Gastrocnemius medialis (tissue), 3 donors: ENCODE data around the genes TMEM33, CNGA1 and LRRC66.

GRCh38 chr4:41934848-41935703 lies at the start of gene TMEM33:
TMEM33 (plus strand) TSS chr4:41935429.
- PRO-cap: unidirectional peak, plus-strand start at chr4:41935152; unidirectional peak, plus-strand start at chr4:41935230
- RAMPAGE, long total RNA, 3 experiments: start-site peak on the plus strand in 3 of 3 experiments, at chr4:41935131-41935188 at its widest, 46 to 72 reads per replicate

DNA sequence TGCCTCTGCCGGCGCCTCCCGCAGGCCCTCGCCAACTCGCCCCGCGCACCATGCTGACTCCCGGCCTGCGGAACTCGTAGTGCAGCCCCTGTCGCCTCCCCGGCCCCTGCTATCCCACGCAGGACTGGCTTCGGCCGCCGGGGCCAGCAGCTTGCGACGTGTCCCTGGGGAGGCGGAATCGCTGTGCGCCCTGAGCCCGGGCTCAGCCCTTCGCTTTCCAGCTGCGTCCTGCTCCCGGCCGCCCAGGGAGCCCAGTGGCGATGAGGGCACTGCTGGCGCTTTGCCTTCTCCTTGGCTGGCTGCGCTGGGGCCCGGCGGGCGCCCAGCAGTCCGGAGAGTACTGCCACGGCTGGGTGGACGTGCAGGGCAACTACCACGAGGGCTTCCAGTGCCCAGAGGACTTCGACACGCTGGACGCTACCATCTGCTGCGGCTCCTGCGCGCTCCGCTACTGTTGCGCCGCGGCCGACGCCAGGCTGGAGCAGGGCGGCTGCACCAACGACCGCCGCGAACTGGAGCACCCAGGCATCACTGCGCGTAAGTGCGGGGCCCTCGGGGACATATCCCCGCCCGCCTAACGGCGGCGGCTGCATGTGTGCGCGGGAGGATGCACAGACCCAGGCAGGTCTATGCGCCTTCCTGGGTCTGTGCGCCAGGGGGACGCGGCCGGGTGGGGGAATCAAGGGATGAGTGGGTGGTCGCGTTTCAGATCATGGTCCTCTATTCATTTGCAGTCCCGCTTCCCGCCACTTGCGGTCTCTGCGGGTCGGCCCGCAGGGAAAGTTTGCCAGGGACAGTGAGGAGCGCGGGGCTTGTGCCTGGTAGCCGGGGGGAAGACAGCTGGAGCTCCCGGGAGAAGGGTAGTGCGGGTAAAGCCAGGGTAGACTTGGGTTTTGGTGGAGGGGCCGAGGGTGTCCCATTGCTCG lies 772 bp downstream of the SHISA3 start:
- PRO-cap: no peak
- RAMPAGE, long total RNA, 3 experiments: no peak in any of the 3 experiments

GRCh38 chr4:42627769-42628741 lies 28.9 kb downstream of the ATP8A1 start:
- PRO-cap: bidirectional peak, plus-strand start at chr4:42628413, minus-strand start at chr4:42628423
- RAMPAGE, long total RNA, 3 experiments: no peak in any of the 3 experiments

- PRO-cap: no peak
- RAMPAGE, long total RNA, 3 experiments: no peak in any of the 3 experiments
These were observed 24.3 kb downstream of the ATP8A1 start for GRCh38 chr4:42632687-42632990.

DNA sequence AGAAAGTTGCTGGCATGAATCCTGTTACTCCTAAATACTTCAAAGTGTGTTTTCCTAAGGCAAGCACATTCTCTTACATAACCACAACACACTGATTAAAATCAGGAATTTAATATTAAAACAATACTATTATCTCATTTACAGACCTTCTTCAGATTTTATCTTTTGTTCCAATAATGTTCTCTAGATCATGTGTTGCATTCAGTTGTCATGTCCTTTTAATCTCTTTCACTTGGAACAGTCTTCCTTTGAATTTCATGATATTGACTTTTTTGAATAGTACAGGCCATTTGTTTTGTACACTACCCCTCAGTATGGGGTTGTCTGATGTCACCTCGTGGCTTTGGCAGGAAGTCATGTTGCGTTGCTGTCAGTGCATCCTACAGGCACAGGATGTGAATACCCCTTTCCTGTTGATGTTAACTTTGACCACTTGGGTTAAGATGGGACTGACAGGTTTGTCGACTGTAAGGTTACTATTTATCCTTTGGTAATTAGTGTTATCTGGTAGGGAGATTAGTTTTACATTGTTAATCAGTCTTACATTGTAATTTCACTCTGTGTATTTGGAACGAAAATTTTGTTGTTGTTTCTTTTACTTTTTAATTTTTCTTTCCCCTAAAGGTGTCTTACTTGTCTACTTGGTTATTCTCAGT lies 14.5 kb upstream of the ATP8A1 start:
- PRO-cap: no peak
- RAMPAGE, long total RNA, 3 experiments: no peak in any of the 3 experiments

- PRO-cap: no peak
- RAMPAGE, long total RNA, 3 experiments: no peak in any of the 3 experiments
These were observed 448.4 kb upstream of the GNPDA2 start for GRCh38 chr4:45174789-45175110.

DNA sequence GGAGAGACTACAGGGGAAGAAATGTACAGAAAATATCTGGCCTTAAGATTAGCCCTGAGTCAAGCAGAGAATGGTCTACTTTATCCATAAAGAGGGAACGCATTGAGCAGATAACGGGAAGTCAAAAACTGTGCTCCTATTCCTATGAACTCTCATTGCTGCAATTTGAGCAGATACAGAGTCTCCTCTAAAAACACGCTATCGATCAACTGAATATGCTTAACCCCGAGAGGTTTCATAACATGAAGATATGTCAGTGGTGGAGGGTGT lies 133.4 kb downstream of the CORIN start:
- PRO-cap: no peak
- RAMPAGE, long total RNA, 3 experiments: no peak in any of the 3 experiments

DNA sequence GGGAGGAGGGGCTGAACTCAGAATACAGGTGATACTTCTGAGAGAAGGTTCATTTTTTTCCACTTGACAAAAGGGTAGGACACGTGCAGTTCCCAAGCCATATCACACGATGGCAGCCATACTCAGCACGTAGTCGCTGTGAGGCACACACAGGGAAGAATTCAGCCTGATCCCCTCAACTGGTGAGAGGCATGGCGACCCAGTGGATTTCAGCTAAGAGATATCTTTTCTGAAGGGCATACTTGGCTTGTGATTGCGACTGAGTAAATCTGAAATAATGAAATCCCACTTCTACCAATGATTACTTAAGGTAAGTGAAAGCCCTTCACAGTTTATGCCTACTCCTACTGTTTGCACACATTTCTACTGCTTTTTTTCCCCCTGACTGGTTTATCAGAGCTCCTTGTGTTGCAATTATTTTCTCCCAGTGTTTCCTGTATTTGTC lies 133.1 kb downstream of the CORIN start:
- PRO-cap: no peak
- RAMPAGE, long total RNA, 3 experiments: no peak in any of the 3 experiments

GRCh38 chr4:48015940-48016883 lies at the start of gene CNGA1:
CNGA1 (minus strand) TSS chr4:48016681.
- PRO-cap: bidirectional peak, plus-strand start at chr4:48016772, minus-strand start at chr4:48016678
- RAMPAGE, long total RNA, 3 experiments: start-site peak on the minus strand in 1 of 3 experiments, at chr4:48016647-48016657 at its widest, 6 reads per replicate

DNA sequence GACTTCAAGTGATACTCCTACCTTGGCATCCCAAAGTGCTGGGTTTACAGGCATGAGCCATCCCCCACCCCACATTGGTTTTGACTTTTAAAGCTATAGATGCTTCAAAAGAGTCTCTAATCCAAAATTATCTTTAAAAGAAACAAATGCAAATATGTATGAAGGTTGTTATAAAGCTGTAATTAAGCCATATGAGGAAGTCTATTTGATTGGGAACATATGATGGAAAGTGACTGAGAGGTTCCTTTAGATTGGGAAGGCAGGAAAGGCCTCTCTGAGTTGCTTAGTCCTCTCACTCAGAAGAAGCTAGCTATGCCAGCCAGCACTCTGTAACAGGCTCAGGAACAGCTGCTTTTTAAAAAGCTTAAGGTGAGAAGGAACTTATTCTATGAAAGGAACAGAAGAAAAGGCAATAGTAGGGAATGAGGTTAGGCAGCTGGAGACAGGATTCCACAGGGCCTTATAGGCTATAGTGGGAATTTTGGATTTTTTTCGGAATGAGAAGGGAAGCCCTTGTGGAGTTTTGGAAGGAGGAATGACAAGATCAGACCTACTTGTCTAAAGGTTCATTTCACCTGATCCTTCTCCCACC lies 2.8 kb downstream of the NIPAL1 start:
- PRO-cap: no peak
- RAMPAGE, long total RNA, 3 experiments: no peak in any of the 3 experiments

DNA sequence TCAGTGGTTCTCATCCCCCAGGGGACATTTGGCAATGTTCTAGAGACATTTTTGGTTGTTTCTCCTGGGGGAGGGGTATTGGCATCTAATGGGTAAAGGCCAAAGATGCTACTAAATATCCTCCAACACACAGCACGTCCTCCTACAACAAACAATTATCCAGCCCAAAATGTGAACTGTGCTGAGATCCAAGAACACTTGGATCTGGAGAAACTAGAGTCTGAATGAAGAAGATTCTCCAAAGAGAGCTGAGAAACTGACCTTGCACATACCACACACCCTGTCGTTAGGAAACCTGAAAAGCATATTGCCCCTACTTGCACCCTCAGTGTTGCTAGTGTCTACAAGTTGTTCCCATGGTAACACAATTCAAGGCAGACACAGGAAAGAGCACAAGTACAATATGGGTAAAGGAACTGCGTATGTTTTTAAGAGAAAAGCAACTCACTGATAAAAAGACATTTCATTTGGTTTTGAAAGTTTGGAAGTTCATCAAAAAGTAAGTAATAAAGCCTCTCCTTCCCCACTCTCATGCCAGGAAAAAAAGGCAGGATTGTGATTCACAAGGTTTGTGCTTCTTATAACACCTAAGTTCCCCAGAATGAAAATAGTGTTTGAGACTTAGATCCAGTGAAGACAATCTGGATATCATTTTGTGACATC lies 42.0 kb downstream of the NIPAL1 start:
- PRO-cap: no peak
- RAMPAGE, long total RNA, 3 experiments: no peak in any of the 3 experiments

- PRO-cap: no peak
- RAMPAGE, long total RNA, 3 experiments: no peak in any of the 3 experiments
These were observed 109.5 kb downstream of the FRYL start for GRCh38 chr4:48670442-48671109.

DNA sequence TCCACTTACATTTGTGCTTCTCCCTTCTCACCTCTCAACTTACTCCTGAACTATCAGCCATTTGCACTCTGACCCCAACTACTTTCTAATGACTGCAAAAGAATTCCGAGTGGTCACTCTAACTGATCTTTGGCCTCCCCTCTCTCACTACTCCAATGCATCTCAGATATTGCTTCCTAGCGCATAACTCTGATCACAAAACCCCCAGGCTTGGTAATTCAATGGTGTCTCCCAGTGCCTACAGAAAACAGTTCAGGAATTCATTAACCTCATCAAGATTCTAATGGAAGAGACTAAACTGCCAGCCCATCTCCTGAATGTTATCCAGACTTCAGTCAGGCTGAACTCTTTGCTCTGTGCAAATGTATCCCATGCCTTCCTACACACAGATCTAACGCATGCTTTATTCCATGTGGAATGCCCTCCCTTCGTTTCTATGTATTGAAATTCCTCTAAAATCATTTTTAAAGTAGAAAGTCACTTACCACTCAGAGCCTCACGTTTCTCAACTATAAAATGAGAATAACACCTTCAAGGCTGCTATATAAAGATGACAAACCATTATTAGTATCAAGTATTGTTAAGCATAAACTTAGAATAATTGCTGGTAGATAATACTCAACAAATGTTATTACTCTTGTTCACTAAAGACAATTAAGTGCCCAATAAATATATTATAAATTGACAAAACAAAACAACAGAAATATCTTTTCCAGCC lies 61.0 kb downstream of the FRYL start:
- PRO-cap: no peak
- RAMPAGE, long total RNA, 3 experiments: no peak in any of the 3 experiments

DNA sequence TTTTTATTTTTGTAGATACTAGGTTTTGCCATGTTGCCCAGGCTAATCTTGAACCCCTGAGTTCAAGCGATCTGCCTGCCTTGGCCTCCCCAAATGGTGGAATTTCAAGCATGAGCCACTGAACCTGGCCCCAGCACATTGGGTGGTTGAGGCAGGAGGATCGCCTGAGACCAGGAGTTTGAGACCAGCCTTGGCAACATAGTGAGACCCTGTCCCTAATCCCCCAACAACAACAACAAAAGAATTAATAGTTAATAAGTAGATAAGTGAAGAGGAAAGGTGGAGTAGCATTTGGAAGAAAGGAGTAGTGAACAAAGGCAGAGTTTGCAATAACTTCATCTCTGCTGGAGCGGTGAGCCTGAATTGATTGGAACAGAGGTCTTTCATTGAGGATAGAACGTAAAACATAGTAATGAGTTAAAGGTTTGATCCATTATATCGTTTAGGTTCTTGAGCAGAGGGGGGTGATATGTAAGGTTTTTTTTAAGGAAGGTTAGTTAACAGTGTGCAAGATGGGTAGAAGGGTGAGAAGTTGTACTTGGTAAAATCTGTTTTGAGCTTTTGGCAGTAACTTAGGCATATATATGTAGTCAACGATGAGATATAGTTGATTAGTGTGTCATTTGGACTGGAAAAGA lies 4.8 kb downstream of the OCIAD1 start:
- PRO-cap: no peak
- RAMPAGE, long total RNA, 3 experiments: no peak in any of the 3 experiments

DNA sequence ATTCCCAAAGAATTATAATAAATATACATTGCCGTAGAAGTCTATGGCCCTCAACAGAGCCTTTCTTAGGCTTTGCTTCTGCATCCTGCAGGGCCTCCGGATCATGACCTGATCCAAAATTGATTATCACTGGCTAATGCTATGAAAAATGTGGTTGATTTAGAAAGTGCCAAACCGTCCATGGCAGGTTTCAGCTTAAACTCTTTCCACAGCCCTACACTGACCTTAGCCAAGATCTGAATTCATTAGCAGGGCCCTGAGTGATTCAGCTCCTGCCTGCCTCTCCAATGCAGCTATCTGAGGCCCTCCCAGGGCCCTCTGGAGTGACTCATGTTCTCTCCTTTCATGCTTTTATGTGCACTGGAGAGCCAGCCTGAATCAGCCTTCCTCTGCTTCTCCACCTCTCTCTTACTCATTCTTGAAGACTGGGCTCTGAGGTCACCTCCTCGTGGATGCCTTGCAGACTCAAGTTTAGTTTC lies 3.0 kb upstream of the OCIAD2 start:
- PRO-cap: no peak
- RAMPAGE, long total RNA, 3 experiments: no peak in any of the 3 experiments

- PRO-cap: no peak
- RAMPAGE, long total RNA, 3 experiments: no peak in any of the 3 experiments
These were observed 175.0 kb downstream of the CWH43 start for GRCh38 chr4:49161026-49161485.

GRCh38 chr4:49287810-49288267 lies 301.8 kb downstream of the CWH43 start:
- PRO-cap: no peak
- RAMPAGE, long total RNA, 3 experiments: no peak in any of the 3 experiments

GRCh38 chr4:51864977-51865606 lies 22.1 kb downstream of the DCUN1D4 start:
- PRO-cap: no peak
- RAMPAGE, long total RNA, 3 experiments: no peak in any of the 3 experiments

DNA sequence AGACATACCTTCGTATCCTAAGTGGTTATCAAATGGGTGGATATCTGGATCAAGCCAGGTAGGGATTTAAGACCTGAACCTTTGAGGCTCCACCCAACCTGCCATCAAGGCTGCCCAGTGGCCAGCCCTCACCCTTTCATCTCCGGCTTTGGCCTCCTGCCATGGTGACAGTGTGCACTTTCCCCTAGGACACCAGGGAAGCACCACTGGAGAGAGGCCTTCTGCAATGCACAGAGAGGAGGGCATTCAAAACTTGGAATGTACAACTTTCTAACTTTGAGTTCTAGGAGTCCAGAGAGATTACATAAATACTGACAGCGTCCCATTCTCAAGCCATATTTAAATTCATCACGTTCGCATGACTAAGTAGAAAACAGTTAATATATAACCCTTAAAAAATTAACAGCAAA lies at the start of gene LRRC66:
Gene LRRC66 (minus strand): TSS at position 68 of the 410 bp plus-strand sequence.
- PRO-cap: no peak
- RAMPAGE, long total RNA, 3 experiments: no peak in any of the 3 experiments

DNA sequence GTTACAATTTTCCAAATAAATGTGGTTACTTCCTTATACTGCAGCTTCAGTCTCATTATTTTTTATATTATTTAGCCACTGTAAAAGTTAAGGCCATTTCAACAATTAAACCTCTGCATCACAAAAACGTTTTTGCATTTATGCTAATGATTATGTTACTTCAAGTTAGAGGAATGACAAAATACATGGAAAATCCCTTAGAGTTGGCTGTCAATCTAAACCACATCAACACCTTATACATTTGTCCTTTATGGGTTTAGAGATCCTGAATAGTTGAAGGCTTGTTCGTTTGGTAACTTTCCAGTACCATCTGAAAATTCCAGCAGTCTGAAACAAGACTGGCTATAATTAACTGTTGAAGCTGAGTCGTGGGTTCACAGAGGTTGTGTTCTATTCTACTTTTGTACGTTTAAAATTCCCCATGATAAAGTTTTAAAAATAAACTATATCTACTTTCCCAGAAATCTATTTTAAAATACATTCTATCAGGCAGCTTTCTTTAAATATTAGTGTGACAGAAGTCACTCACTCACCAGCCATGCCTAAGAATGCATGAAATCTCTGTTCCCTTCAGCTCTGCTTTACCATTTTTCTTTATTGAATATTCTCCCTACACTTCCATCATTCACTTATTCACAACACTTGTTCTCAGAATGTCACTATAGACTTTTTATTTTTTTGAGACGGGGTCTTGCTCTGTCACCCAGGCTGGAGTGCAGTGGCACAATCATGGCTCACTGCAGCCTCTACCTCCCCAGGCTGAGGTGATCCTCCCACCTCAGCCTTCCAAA lies 73.0 kb downstream of the USP46 start:
- PRO-cap: no peak
- RAMPAGE, long total RNA, 3 experiments: no peak in any of the 3 experiments